HT-29 (cell line): ENCODE measurements around a stretch of chr1.

GRCh38 chr1:109398408-109398711 lies 642 bp upstream of the SORT1 start:
- RAMPAGE, long total RNA: no peak

GRCh38 chr1:109423585-109424434 lies 2.4 kb downstream of the PSMA5 start:
- RAMPAGE, long total RNA: no peak

- RAMPAGE, long total RNA: no peak
Observed at GRCh38 chr1:109497854-109498852, 4.3 kb downstream of the CYB561D1 start.

GRCh38 chr1:109509216-109509445 lies 396 bp downstream of the AMIGO1 start:
- RAMPAGE, long total RNA: no peak

DNA sequence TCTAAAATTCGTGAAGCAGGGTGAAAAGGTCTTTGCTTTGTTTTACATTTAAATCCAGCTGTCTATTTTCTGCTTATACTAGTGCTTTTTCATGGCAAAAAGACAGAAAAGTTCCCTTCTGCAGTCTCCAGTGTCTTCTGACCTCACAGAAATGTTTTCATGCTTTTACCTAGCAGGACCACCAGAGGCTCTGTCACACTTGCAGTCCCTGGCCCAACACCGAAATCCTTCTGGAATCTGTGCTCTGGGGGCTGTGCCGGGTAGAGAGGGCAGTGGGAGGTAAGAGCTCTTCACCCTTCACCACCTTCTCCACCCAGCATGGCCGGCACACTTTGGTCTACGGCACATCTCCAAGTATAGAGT lies 20.8 kb downstream of the GNAT2 start:
- RAMPAGE, long total RNA: no peak

GRCh38 chr1:109625571-109626207 lies 6.1 kb downstream of the AMPD2 start:
- RAMPAGE, long total RNA: no peak

- RAMPAGE, long total RNA: no peak
Observed at GRCh38 chr1:109643280-109643840, 12.5 kb upstream of the GSTM4 start.

GRCh38 chr1:109766075-109766600 lies 2.4 kb upstream of the EPS8L3 start:
- RAMPAGE, long total RNA: no peak

DNA sequence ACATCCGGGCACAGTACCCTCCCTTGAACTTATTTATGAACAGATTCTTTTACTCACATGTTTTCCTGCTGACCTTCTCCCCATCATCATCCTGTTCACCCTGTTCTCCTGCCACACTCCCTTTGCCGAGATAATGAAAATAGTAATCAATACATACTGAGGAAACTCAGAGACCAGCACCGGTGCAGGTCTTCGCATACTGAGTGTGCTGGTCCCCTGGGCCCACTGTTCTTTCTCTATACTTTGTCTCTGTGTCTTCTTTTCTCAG lies 3.5 kb upstream of the EPS8L3 start:
- RAMPAGE, long total RNA: no peak

DNA sequence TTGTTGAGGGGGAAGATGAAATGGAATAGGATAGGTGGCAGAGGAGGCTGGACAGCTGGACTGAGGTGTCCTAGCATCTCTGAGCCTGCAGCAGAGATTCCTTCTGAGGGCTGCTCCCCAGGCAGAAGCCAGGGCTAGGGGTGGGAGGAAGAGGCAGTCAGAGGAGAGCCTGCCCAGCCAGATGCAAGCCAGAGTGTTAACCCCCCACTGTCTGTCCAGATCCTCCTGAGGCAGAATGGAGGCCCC lies 1.5 kb downstream of the CSF1 start:
- RAMPAGE, long total RNA: no peak

DNA sequence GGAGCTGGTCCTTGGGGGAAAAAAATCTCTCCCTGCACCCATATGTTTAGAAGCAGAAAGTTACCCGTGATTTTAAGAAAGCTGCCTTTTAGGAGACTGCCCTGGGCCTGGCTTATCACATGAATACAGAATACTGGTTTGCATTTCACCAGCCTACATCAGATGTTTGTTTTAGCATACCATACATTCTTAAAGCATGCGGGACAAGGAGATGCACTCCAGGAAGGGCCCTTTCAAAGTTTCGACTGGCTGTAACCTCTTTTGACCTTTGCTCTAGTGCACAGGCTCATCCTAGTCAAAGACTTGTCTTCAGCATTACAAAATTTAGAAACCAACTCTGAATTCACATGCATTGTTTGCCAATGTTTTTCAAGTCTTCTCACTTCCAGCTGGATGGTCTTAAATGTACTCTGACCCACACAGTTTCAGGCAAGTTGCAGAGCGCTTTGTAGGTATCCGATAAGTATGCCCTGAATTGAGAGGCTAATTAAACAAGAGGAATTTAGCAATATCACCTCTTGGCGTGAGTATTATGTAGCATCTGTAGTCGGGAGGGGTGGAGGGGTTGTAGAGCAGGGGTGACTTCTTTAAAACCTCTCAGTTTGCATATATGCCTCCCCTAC lies 24.6 kb upstream of the AHCYL1 start:
- RAMPAGE, long total RNA: no peak

DNA sequence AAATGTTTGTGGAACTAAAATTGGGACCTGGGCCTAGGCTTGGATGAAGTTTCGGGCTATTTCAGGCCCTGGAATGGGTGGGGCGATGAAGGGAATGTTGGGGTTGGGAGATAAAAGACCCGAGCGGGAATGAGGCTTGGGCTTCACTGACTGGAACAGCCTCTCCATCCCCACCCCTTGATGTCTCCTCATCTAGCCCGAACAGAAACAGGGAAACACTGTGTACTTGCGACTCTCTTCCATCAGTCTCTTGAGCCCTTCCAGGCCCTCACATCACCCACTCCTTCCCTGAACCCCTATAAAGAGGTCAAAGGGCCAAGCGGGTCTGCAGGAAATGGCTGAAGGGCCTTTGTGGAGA lies 7.2 kb upstream of the AHCYL1 start:
- RAMPAGE, long total RNA: no peak

DNA sequence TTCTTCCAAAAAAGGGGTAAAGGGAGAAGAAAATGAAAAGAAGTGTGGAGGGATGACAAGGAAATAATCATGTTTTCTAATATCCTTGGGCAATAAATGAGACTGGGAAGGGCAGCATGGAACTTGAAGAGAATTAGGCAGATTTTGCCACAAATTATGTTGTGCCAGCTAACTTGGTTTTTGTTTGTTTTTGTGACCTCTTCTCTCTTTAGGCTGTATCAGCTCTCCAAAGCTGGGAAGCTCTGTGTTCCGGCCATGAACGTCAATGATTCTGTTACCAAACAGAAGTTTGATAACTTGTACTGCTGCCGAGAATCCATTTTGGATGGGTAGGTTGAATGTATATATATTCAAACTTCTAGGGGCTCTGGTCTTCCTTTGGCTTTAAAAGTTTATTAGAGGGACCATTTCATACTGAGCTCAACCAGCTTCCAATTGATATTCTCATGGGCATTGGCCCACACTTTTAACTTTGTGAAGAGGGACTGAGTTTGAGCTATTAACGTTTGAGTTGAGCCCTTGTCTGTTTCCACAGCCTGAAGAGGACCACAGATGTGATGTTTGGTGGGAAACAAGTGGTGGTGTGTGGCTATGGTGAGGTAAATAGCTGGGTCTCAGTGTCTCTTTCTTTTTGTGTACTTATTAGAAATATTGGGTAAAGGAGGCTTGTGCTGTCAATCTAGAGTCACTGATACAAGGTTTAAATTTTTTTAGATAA lies 18.1 kb upstream of the STRIP1 start:
- RAMPAGE, long total RNA: no peak

DNA sequence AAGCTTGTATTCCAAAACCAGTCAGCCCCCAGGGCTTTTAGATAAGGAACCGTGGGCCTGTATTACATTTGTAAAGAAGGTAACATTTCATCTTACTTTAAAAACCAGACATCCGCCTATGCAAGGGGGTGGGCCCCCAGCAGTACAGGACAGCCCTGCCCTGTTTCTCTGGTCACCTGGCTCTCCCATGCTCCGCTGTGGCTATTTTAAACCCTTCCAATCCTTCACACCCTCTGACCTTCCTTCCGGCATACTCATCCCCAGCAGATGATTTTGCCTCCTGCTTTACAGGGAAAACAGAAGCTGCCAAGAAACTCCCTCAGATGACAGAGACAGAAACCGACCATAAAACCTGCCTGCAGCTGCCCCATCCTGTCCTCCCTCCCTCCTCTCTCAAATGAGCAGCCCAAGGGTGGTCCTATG lies 21.9 kb upstream of the KCNC4 start:
- RAMPAGE, long total RNA: no peak

GRCh38 chr1:110210804-110211838 lies 1.0 kb downstream of the KCNC4 start:
- RAMPAGE, long total RNA: no peak

DNA sequence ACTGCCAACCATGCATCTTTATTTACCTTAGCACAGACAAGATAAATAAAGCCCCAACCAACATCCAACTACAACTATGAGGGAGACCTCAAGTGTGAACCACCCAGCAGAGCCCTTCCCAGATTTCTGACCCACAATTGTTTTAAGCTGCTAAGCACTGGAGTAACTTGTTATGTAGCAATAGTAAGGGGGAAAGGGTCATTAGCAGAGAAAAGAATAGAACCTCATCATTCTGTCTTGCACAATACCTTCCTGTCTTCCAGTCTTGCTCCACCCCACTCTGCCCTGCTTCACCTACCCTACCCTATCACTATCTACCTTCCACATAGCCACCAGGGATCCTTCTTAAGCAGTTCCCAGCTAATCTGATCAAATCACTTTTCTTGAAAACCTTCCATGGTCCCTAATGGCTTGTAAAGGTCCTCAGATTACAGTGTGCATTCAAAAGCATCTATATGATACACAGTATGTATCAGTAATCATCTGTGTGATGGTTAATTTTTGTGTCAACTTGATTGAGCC lies 19.7 kb upstream of the RBM15 start:
- RAMPAGE, long total RNA: no peak

DNA sequence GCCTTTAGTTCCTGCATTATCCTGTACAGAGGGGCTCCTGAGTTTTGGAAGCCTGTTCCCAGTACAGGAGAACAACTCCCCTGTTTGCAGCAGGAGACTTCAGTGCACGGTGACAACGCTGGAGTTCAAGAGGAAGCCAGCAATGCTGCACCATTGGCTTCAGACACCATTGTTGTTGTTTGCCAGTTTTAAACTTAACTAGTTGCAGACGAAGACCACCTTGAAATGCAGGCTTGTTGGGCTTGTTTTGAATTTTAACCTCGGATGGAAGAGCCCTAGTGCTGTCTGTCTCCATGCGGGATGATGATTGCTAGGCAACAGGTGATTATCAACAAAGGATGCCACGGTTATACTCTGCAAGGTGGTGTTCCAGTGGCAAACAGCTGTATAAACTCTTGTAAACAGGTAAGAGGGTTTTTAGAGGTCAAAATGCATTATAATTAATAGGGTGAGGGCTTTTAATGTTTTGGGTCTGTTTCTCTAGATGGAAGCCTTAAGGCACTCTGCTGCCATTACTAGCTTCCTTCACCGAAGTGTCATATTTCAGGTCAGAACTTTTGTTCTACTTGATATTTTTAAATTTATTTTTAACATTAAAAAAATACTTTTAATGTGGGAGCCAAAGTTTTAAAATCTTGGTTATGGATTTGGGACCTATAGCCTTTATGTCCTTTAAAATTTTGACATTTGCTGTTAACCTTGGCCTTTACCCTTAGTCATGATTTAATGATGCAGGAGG lies 8.5 kb downstream of the RBM15 start:
- RAMPAGE, long total RNA: no peak

DNA sequence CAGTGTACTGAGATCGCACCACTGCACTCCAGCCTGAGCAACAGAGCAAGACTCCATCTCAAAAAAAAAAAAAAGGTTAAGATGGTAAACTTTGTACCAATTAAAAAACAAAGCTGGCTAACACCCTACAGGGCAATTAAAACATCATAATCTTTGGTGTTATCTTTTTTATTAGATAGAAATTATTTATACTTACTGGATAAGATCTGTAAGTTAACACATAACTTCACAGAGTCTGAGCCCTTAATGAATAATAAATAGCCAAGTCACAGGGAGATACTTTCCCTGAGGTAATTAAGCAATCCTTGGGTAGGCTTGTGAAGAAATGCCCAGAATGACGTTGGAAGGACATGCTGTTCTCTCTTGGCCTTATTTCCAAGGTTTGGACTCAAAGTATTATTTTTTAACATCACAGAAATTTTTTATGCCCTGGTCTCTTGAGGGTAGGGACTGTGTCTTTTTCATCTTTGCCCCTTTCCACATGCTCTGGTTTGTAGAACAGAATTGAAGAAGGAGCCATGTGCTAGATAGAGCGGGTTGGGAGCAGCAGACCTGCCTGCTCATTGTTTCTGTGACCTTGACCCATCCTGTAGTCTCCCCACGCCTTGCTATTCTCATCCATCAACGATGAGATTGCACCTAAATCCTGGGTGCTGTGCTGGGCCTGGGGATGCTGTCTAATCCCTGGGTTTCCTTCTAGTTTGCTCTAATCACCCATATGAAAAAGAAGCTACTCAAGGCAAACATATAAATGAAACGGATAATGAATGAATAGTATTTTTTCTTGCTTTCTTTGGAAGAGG lies 17.2 kb upstream of the LAMTOR5 start:
- RAMPAGE, long total RNA: no peak

DNA sequence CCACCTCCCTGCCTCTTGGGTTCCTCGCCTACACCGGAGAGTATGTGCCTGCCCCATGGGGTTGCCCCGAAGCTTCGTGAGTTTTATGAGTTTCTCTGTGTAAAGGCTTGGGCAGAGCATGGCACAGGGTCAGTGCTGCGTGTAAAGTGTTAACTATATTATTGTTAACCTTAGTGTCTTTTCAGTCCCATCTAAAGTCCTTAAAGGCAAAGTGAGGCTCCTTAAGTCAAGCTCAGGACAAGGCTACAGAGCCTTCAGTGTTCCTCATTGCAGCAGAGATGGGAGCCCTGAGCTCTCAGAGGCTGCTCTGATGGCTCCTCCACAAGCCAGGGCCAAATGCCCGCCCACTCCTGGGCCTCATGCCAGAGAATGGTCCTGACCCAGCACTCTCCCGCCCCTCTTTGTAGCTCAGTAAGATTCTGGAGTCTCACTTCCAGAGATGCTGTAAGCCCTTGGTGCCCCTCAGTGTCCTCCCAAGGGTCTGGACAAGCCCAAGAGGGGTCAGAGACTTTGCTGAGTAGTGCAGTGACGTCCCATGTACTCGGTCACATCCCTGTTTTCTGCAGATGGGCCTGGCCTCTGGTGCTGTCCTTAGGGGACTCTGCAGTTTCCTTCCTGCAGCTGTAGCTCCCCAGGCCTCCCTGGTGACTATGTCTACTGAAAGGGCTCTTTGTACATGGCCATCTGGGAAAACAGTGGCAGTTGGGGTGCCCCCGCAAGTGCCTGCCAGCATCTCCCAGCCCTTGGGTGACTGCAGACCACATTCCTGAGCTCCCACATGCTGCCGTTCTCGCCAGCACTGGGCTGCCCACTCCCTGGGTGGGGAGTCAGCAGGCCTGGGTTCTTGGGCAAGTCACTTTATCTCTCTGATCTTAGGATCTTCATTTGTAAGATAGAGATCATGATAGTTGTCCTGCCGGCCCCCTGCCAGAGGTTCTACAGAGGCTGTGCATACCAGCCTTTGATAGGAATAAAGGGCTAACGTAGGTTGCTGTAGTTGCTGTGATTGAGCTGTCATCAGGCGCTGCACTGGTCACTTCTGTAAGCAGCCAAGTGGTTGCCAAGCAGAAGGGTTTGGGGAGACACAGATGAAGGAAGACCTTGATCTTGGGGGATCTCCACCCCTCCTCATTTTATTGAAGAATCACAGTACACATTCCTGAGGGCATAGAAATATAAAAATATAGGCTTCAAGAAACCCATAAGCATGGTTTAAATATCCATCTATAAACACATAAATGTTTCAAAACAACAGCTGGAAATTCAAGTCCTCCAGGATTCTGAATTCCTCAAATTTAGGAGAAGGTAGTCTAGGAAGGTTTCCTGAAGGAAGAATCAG lies 37.5 kb upstream of the KCNA10 start:
- RAMPAGE, long total RNA: no peak

GRCh38 chr1:110879896-110880445 lies 7.0 kb downstream of the CD53 start:
- RAMPAGE, long total RNA: no peak